SK-N-SH (cell line): Measurements from ENCODE around the gene PRKD2.

DNA sequence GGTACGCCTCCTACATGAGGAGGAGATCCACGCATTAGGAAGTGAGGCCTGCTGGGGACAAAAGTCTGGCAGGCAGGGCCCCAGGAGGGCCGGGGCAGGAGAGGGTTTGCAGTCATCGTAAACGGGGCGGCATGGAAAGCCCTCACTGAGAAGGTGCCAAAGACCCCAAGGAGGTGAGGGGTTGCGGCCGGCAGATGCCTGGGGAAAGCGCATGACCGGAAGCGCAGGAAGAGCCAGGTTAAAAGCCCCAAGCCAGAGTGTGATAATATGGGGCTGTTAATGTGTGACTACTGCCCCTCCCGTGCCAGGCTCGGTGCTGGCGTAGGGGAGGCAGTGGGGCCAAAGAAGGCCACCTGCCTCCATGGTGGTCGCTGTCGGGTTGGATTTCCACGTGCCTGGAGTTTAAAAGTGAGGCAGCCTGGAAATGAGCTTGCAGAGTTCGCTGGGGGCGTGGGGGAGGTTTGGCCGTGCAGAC, 8.9 kb downstream of the CCDC8 start:
- RRBS: 100% methylated on average over 2 of the region's 20 CpGs
CAGE:
- cytosol, long polyA plus RNA: no peak
- long polyA plus RNA: no peak
- nucleus, long polyA plus RNA: no peak

DNA sequence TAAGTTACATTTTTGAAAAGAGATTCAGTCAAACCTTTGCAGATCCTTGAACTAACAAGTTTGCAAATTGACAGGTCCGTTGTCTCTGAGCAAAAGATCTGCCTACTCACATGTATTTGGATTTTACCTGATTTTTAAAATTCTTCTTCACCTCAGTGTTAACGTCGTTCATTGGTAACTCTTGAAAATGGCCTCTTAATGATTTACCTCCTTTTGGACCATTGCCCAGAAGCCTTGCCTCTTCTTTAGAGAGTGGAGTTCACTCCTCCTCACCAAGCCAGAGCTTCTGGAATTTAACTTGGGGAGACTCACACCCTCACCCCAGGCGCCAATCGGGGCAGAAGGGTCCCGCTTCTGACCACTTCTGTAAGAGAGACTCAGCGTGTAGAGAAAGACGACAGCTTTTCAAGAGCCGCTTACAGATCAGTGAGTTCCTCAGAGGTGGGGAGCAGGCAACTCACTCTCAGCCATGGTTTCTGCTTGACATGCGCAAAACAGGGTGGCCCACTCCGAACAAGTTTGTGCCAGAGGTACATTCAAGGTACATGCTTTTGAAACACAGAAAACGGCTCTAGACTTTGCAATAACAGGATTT, 2.7 kb downstream of the PNMA8C start:
- RRBS: no CpG with 5 or more reads among the region's 12 CpGs
CAGE:
- cytosol, long polyA plus RNA: no peak
- long polyA plus RNA: no peak
- nucleus, long polyA plus RNA: no peak

DNA sequence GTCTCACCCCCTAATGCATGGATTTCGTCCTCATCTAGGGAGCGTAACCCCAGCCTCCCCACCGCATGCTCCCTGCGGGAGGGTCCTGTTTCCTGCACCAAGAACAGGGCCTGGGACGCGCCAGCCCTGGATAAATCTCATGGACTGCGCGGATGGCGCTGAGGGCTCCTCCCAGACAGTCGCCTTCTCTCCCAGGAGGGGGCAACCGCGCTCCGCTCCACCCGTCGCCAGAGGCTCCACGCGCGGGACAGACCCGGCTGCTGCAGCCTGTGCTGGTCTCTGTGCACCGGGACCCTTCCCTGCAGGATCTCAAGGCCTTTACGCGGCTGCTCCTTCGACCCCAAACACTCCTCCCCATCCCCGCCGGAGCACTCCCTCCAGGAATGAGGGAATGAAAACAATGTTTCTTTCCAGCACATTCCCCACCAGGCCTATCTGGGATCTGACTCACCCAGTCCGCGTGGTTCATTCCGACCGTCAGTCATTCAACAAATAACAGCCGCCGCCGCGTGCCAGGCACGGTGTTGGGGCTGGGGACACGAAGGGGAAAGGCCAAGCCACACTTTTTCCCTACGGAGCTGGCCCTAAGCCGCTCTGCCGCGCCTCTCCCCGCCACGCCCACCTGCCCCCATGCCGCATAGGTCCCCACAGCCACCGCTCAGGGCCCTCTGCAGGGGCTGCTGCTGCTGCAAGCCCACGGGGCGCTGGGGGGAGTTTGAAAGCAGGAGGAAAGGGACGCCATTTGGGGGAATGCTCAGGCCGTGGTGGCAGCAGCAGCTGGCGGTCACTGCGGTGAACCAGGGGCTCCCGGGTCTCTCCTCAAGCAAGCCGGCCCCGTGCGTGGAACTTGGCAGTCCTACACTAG, 6.0 kb downstream of the PNMA8B start:
- RRBS: 86% methylated on average over 5 of the region's 53 CpGs
CAGE:
- cytosol, long polyA plus RNA: no peak
- long polyA plus RNA: no peak
- nucleus, long polyA plus RNA: no peak

- RRBS: 93% methylated on average over 54 of the region's 131 CpGs
CAGE:
- cytosol, long polyA plus RNA: no peak
- long polyA plus RNA: no peak
- nucleus, long polyA plus RNA: no peak
These were observed 2.0 kb downstream of the PNMA8B start for GRCh38 chr19:46493184-46494532.

- RRBS: no CpG with 5 or more reads among the region's 33 CpGs
CAGE:
- cytosol, long polyA plus RNA: start-site peak on the plus strand at chr19:46620915-46620942, 19 and 9 reads in 2 replicates
- long polyA plus RNA: no peak
- nucleus, long polyA plus RNA: no peak
These were observed 4.2 kb downstream of the PTGIR start for GRCh38 chr19:46620237-46621564.

GRCh38 chr19:46660175-46660497, 846 bp downstream of the DACT3 start:
- RRBS: no CpG with 5 or more reads among the region's 6 CpGs
CAGE:
- cytosol, long polyA plus RNA: no peak
- long polyA plus RNA: no peak
- nucleus, long polyA plus RNA: no peak

- RRBS: 2% methylated on average over 46 of the region's 75 CpGs
CAGE:
- cytosol, long polyA plus RNA: no peak
- long polyA plus RNA: no peak
- nucleus, long polyA plus RNA: no peak
These were observed at the start of gene PRKD2 for GRCh38 chr19:46716678-46717847. Gene PRKD2, minus strand, starts transcription at chr19:46717114.

- RRBS: 98% methylated on average over 2 of the region's 18 CpGs
CAGE:
- cytosol, long polyA plus RNA: no peak
- long polyA plus RNA: no peak
- nucleus, long polyA plus RNA: no peak
These were observed 2.4 kb upstream of the PRKD2 start for GRCh38 chr19:46719128-46719943.

- RRBS: 100% methylated on average over 4 of the region's 32 CpGs
CAGE:
- cytosol, long polyA plus RNA: no peak
- long polyA plus RNA: no peak
- nucleus, long polyA plus RNA: no peak
These were observed 11.1 kb upstream of the PRKD2 start for GRCh38 chr19:46727678-46728829.

- RRBS: no CpG with 5 or more reads among the region's 29 CpGs
CAGE:
- cytosol, long polyA plus RNA: no peak
- long polyA plus RNA: no peak
- nucleus, long polyA plus RNA: no peak
These were observed 2.1 kb downstream of the SLC1A5 start for GRCh38 chr19:46785878-46787075.

- RRBS: no CpG with 5 or more reads among the region's 3 CpGs
CAGE:
- cytosol, long polyA plus RNA: no peak
- long polyA plus RNA: no peak
- nucleus, long polyA plus RNA: no peak
These were observed 8.0 kb upstream of the SLC1A5 start for GRCh38 chr19:46796354-46796801.

GRCh38 chr19:46853942-46854556, 3.4 kb upstream of the AP2S1 start:
- RRBS: no CpG with 5 or more reads among the region's 7 CpGs
CAGE:
- cytosol, long polyA plus RNA: no peak
- long polyA plus RNA: no peak
- nucleus, long polyA plus RNA: no peak

DNA sequence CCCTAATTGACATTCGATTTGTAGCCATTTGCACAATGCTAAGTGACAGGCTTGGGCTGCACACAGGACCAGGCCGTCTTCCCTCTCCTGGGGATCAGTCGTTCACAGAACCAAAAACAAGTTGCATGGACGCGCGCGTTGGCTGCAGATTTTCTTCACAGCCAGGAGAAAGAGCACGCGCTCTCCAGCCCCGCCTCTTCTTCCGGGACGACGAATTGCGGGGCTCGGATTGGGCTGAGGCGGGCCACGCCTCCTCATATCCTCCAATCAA, 891 bp upstream of the ARHGAP35 start:
- RRBS: no CpG with 5 or more reads among the region's 17 CpGs
CAGE:
- cytosol, long polyA plus RNA: no peak
- long polyA plus RNA: no peak
- nucleus, long polyA plus RNA: no peak

DNA sequence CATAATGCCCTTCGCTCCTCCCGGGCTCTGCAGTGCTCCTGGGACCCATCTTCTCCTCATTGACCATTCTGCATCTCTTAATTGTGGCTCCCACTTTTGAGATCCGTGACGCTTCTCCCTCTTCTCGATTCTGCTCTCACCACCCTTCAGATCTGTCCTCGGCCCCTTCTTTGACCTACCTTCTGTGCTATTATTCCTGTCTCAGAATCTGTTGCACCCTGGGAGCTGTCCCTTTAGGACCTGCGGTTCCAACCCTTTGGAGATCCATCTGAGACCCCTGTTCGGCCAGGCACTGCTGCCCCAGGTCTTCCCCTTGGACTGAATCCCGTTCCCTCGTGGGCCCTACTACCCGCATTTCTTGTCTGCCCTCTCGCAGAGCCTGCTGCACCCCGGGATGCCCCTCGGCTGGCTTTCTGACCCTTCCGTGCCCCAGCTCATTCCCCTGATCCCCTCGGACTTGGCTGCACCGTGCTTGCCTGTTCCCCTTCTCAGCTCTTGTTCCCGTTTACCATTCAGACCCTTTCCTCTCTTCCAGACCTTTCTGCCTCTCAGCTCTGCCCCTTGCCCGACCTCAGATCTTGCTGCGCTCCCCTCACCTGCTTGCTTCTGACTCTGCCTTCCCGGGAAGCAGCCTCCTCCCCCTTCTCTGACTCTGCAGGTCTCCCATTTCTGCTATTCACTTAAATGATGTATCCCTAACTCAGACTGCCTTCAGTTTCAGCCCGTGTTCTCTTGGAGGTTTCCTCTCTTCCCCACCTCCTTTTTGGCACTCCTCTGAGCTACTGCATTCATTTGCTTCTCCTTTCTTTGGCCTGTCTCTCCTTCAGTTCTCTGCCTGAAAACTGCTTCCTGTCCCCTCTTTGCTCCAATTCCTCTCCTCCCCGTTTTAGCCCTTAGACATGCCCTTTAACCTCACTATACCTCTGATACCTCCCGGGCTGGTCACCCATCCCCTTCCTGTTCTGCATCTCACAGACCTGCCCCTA, 1.1 kb downstream of the ARHGAP35 start:
- RRBS: 3% methylated on average over 2 of the region's 24 CpGs
CAGE:
- cytosol, long polyA plus RNA: no peak
- long polyA plus RNA: no peak
- nucleus, long polyA plus RNA: no peak

- RRBS: no CpG with 5 or more reads among the region's 12 CpGs
CAGE:
- cytosol, long polyA plus RNA: no peak
- long polyA plus RNA: no peak
- nucleus, long polyA plus RNA: no peak
These were observed 49.0 kb upstream of the NPAS1 start for GRCh38 chr19:46970534-46971181.

GRCh38 chr19:46999946-47000527, 19.6 kb upstream of the NPAS1 start:
- RRBS: no CpG with 5 or more reads among the region's 20 CpGs
CAGE:
- cytosol, long polyA plus RNA: no peak
- long polyA plus RNA: no peak
- nucleus, long polyA plus RNA: no peak

DNA sequence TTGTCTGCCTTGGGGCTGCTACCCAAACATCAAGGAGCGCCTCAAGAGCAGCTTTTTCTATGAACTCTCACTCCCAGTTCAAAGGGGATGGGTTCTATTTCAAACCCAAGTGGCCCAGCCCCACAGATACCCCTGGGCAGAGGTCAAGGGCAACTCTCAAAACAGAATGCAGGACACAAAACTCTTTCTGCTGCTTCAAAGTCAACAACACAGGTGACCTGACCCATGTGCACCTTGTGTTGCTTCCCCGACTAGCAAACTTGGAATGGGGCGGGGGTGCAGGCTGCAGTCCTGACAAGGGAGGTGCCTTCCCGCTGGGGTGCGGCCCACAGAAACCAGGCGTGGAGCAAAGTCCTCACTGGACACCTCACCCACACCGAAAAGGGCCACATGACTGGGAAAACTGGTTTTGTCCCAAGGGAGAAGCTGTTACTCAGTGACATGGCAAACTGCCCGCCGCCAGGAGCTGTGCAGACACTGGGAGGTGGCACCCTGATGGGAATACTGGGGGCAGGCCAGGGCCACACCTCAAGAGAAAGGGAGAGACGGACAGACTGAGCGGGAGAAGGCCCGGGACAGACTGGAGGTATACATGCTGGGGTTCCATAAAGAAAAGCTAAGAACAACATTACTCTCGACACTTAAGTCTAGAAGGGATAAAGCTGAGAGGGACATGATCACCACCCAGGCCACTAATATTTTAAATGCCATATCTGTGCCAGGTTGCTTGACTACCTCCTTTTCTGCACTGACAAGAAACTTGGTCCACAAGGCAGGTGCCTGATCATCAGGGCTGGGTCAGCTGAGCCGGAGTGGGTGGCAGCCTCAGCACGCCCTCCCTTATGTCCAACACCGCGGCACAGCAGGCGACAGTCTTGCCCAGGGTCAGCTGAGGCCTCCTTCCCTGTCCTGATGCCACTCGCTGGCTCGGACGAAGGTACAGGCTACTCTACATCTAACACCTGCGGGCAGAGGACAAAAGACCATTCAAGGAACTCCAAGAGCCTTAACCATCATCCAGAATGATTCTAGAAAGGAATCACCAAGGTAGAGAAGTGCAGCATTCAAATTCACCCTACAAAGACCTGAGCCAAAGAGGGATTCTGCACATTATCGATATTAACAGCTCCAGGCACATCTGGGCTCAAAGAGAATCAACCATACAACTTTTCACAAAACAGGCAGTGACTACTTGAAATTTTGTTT, 17.1 kb downstream of the ZC3H4 start:
- RRBS: no CpG with 5 or more reads among the region's 23 CpGs
CAGE:
- cytosol, long polyA plus RNA: no peak
- long polyA plus RNA: no peak
- nucleus, long polyA plus RNA: no peak

- RRBS: 0% methylated on average over 2 of the region's 37 CpGs
CAGE:
- cytosol, long polyA plus RNA: no peak
- long polyA plus RNA: no peak
- nucleus, long polyA plus RNA: no peak
These were observed 2.5 kb downstream of the ZC3H4 start for GRCh38 chr19:47110883-47111666.

DNA sequence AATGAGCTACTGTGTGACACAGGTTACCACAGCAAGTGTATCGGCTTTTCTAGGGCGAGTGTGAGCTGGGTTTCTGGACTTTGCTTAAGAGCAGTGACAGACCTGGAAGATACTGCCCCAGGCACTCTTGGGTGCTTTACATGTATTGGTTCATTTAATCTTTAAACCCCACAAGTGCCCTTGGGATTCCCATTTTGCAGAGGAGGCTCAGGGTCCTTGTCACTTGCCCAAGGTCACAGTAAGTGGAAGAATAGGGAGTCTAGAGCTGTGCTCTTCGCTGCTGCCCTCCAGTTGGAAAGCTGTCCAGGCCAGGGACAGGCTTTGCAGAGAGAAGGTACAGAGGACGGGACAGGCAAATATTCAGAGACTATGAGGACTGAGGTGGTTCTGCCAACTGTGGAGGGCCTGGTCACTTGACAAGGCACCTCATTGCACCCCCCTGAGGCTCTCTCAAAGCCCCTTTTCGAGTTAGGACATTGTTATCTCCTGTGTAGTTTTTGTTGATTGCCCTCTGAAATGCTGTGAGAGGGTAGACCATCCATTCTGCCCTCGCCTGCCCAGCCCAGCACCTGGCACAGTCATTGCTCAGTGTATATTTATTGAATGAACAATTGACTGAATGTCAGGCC, 42.4 kb downstream of the BBC3 start:
- RRBS: no CpG with 5 or more reads among the region's 6 CpGs
CAGE:
- cytosol, long polyA plus RNA: no peak
- long polyA plus RNA: no peak
- nucleus, long polyA plus RNA: no peak

- RRBS: 1% methylated on average over 12 of the region's 59 CpGs
CAGE:
- cytosol, long polyA plus RNA: no peak
- long polyA plus RNA: no peak
- nucleus, long polyA plus RNA: no peak
These were observed 5.1 kb downstream of the BBC3 start for GRCh38 chr19:47225748-47226424.